Thoracic aorta (tissue), 1 donor: ENCODE results near the genes PET100, CD209 and CLEC4M.

- RAMPAGE, long total RNA: no peak
Measured at GRCh38 chr19:7141456-7142097, 72.1 kb downstream of the ZNF557 start.

- RAMPAGE, long total RNA: no peak
Measured at GRCh38 chr19:7170375-7170836, 100.9 kb downstream of the ZNF557 start.

DNA sequence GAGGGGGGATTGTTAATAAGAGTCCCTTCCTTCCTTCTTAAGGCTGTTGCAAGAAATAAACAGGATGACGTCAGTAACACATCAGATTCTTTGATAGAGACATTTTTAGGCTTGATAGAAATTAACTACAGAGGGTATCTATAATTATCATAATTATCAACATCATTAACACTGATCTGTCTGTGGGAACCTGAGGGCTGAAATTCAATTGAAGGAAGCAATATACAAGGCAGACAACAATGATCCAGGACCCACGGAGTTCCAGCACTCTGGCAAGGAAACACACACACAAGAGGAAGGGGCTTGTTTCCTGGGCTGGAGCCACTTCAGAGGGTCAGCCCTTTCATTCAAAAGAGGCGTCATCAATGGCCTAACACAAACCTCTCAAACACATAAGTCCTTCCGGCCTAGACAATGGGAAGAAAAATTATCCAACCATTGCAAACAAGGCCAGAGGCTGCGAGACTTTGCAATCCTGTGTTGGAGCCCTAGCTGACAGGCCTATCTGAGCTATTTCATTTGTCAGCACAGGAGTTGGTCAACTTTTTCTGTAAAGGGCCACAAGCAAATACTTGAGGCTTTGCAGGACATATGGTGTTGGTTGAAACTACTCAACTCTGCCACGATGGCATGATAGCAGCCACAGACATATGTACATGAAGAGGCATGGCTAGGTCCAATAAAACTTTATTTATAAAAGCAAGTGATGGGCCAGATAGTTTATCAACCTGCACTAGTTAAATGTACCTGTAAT lies 105.1 kb downstream of the INSR start:
- RAMPAGE, long total RNA: no peak

DNA sequence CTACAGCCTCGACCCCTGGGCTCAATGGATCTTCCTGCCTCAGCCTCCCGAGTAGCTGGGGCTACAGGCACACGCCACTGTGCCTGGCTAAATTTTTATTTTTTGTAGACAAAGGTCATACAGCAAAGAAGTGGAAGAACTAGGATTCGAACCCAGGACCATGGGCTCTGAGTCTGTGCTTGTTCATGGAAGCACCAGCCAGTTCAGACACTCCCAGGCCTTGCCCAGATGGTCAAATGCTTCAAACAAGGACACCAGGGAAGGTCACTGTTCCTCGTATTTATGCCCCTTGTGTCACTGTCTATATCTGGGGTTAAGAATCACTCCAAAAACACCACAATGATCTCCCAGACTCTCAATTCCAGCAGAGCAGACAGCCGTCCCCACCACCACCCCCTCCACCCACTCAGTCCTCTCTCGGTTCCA lies 79.2 kb downstream of the INSR start:
- RAMPAGE, long total RNA: no peak

DNA sequence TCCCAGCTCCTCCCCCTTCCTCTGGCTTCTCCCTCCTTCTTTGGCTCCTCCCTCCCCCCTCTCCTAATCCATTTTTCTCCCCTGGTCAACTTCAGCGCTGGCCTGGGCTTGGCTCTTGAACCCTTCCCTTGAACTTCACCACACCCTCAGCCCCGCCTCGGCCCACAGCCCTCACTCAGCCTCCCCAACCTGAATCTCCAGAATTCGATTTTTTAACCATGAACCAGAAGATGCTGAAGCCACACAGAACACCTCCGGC lies 9.1 kb upstream of the ZNF358 start:
- RAMPAGE, long total RNA: no peak

GRCh38 chr19:7516879-7517367 lies 1.0 kb downstream of the ZNF358 start:
- RAMPAGE, long total RNA: no peak

DNA sequence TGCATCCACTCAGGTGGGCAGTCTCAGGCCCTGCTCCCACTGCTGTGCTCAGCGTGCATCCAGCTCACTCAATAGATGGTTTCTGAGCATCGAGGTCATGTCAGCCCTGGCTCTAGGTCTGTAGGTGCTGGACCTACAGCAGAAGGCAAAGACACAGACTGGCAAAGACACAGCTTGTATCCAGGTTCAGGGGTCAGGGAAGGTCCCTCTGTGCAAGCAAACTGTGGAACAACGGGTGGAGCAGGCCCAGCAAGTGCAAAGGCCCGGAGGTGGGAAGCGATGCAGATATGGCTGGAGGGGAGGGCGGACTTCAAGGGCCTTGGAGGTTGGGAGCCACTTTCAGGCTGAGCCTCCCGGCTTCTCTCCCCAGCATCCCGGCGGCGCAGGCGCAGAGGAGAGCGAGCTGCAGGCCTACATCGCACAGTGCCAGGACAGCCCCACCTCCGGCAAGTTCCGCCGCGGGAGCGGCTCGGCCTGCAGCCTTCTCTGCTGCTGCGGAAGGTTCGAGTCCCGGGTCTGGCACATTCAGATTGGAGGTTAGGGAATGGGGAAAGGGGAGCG lies 2.3 kb upstream of the PNPLA6 start:
- RAMPAGE, long total RNA: start-site peak on the plus strand centred at position 235 of the sequence, 368 bp wide, 8 reads

DNA sequence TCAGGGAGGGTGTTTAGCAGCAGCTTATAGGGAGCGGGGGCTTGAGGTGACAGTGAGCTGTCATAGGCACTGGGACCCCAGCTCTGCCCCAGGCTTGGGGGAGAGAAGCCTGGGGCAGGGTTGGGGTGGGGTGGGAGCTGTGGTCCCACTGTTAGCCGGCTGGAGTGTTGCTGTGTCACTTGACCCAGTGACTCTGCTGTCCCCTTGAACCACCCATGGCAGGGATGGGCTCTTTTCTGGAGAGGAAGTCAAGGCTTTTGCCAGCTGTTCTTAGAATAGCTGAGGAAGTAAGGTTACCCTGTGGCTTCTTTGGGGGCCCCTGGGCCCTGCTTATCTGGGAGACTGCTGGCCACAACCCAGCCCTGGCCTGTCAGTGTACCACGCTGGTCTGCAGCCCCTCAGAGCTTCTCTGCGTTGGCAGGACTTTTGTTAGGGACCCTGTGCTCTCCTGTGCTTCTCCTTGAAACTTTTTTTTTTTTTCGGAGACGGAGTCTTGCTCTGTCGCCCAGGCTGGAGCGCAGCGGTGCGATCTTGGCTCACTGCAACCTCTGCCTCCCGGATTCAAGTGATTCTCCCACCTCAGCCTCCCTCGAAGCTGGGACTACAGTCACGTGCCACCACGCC lies 9.2 kb downstream of the PNPLA6 start:
- RAMPAGE, long total RNA: no peak

DNA sequence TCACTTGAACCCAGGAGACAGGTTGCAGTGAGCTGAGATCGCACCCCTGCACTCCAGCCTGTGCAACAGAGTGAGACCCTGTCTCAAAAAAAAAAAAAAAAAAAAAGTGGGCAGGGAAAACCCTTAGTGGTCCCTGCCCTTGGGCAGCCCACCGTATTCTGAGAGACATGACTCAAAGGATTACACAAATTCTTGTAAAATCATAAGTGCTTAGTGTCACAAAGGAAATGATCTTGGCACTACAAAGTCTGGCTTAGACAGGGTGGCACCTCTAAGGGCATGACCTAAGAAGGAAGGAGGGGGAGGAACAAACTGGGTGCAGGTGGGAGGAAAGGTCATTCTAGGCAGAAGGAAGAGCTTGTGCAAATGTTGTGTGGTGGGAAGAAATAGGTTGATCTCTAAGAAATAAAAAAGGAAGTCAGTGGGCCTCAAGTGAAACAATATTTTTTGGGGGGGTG lies 10.3 kb downstream of the PNPLA6 start:
- RAMPAGE, long total RNA: no peak

DNA sequence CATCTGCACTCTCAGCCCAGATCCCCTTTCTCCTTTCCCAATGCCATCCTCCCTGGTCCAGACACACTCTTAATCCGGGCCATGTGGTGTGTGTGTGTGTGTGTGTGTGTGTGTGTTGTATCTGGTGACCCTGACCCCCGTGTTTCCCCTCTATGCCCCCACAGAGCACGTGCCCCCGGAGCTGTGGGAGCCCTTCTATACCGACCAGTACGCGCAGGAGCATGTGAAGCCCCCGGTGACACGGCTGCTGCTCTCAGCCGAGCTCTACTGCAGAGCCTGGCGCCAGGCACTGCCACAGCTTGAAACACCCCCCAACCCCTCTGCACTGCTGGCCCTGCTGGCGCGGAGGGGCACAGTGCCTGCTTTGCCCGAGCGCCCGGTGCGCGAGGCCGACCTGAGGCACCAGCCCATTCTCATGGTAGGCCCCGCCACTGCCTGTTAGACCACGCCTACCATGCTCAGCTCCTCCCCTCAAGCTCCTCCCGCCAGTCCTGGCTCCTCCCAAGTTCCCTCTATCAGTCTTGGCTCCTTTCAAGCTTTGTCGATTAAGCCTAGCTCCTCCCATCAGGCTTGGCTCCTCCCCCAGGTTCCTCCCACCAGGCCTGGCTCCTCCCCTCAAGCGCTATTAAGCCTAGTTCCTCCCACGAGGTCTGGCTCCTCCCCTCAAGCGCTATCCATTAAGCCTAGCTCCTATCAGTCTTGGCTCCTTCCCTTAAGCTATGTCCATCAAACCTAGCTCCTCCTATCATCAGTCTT lies 9.6 kb downstream of the CAMSAP3 start:
- RAMPAGE, long total RNA: no peak

- RAMPAGE, long total RNA: no peak
Measured at GRCh38 chr19:7619732-7620684, 9.3 kb downstream of the XAB2 start.

GRCh38 chr19:7629361-7630247 lies at the start of gene PET100:
PET100 (plus strand) TSS chr19:7629793.
- RAMPAGE, long total RNA: start-site peak on the minus strand at chr19:7629537-7629581, 180 reads; start-site peak on the plus strand at chr19:7629818-7629836, 65 reads

GRCh38 chr19:7682194-7682931 lies 1.7 kb downstream of the TRAPPC5 start:
- RAMPAGE, long total RNA: no peak

GRCh38 chr19:7718633-7719010 lies 13.3 kb downstream of the CLEC4G start:
- RAMPAGE, long total RNA: no peak

GRCh38 chr19:7747377-7747763 lies at the start of gene CD209:
CD209 (minus strand) TSS chr19:7747534.
- RAMPAGE, long total RNA: start-site peak on the minus strand at chr19:7747528-7747613, 53 reads

DNA sequence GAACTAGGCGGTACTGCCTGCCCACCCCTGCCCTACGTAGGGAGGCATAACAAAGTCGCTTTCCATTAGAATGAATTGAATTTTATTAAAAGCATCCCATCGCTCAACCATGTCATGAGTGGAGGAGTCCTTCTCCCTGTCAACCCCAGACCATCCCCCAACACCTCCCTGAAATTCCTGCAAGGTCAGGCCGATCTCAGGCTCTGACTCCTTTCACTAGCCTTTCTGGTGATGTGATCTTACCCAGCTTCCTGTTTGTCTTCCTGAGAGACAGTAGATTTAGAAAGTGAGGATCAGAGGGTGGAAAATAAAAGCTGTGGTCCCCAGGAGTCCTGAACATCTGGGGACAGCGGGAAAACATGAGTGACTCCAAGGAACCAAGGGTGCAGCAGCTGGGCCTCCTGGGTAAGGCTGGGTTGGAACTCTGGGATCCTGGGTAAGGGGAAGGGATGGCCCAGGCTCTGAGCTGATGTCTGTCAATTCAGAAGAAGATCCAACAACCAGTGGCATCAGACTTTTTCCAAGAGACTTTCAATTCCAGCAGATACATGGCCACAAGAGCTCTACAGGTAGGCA lies at the start of gene CLEC4M:
CLEC4M (plus strand) TSS at position 336 of the 576 bp plus-strand sequence.
- RAMPAGE, long total RNA: no peak

DNA sequence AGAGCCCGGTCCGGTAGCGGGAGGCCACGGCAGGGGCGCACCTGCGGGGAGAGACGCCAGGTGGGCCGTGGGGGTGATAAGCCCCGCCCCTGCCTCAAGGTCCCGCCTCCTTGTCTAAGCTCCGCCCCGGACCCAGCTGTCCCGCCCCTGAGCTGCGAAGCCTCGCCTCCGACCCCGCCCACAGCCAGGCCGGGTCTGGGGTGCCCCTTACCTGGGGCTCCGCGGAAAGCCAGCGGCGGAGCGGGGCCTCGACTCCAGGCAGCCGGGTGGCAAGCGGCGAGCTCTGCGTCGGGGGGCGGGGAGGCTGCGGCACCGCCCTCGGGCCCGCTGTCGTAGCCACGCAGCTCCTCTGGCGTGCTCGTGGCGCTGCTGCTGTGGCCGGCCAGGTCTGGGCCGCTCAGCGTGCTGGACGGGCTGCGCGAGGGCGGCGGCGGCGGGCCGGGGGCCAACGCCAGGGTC lies 4.7 kb downstream of the PRR36 start:
- RAMPAGE, long total RNA: no peak

- RAMPAGE, long total RNA: no peak
Measured at GRCh38 chr19:7909831-7910831, 4.5 kb upstream of the TGFBR3L start.

- RAMPAGE, long total RNA: no peak
Measured at GRCh38 chr19:7965456-7965887, 22.0 kb upstream of the TIMM44 start.

GRCh38 chr19:8506754-8507231 lies 4.4 kb upstream of the PRAM1 start:
- RAMPAGE, long total RNA: no peak